Helper T cell (primary cell): ENCODE data around the genes MALRD1 and MLLT10.

DNA sequence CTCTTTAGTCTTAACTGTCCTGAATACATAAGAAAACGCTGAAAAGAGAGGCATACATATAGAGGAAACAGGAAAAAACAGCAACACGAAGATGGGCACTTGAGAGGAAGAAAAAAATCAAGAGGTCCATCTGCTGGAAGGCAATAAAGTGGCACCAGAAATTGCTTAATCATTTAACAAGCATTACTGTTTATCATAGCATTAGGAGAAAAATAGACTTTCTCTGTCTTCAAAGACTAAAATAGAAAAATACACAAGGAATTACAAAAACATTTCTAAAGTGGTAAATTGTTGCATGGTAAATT, 35.1 kb downstream of the NSUN6 start:
- PRO-cap, 2 experiments, result no peak in any of the 2 experiments

GRCh38 chr10:18658112-18658779, 985 bp upstream of the ARL5B start:
- PRO-cap, 2 experiments, result no peak in any of the 2 experiments

DNA sequence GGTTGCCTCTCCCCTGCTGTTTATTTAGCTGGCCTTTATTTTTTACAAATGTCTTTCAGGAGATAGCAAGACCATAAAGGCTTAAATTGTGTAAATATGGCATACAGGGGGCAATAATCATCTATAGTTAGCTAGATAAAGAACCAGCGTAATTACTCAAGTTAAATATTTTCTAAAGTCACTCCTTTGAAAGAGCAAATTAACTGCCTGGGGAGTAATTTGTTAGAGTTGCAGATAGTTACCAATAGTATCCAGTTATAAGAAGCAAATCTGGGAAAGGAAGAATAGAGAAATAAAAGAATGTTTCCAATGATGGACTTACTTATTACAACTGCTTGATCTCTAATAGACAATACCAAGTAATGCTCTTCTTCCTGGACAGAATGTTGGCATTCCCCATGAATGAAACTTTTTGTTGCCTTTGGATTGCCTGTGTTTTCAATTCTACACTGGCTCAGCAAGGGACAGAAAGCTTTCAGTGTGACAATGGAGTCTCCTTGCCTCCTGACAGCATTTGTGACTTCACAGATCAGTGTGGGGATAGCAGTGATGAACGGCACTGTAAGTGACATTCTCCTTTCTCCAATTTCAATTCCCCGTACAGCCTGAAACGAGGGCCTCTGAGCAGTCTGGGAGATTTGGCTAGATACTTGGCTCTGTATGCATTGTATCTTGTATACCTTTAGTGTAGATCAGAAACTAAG, at the start of gene MALRD1:
TSS of gene MALRD1 (plus strand) at position 225 of the 704 bp plus-strand sequence.
- PRO-cap, 2 experiments, result no peak in any of the 2 experiments

GRCh38 chr10:19638365-19639202, 177.6 kb upstream of the PLXDC2 start:
- PRO-cap, 2 experiments, result no peak in any of the 2 experiments

DNA sequence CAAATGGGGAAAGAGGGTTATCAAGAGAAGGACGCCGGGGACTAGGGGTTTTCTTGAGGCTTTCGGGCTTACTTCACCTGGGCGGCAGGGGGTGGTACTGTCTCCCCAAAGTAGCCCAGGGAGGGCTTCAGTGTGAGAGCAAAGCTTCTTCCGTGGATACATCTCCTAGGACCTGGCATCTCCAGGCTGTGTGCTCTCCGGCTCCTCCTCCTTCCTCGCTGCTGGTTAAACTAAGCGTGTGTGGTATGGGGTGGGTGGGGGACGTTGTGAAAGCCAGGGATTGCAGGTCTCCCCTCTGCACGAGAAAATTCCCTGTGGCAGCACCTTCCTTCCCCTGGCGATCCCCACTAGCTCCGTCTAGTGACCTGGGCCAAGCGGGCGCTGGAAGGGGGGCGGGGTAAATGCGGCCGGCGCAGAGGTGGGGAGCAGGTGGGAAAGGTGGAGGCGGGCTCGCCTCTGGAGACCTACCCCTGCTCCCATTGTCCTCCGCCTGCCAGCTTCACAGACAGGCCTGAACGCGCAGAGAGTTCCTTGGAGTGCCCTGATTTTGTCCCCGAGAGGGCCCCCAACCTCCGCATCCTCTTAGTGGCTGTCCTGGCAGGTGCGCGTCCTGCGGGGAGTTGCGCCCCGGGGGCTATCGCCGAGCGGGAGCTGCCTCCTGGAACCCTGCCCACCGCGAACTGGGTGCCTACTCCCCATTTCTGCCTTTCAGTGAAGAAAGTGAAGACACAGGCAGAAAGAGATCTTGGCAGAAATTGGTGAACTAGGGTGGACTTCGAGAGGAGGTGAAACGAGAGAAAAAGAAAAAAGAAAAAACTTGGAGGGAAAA, 1.3 kb downstream of the PLXDC2 start:
- PRO-cap, 2 experiments, result no peak in any of the 2 experiments

GRCh38 chr10:19825608-19826058, 9.4 kb downstream of the PLXDC2 start:
- PRO-cap, 2 experiments, result no peak in any of the 2 experiments

DNA sequence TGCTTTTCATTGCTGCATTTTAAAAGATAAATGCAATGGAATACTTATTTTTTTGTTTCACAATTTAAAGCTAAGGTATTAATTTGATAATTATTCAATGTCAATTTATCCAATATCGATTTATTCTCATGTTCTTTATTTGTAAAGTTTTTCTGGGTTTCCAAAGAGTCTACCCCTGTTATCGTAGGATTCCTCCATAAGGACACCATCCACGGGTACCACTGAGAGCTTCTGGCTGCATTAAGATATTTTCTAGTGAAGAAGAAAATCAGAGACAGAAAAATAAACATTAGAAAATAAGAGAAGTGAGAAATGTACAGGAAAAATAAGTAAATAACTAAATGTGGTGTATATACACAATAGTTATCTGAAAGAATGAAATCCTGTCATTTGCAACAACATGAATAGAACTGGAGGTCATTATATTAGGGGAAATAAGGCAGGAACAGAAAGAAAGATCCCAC, 27.0 kb downstream of the PLXDC2 start:
- PRO-cap, 2 experiments, result no peak in any of the 2 experiments

DNA sequence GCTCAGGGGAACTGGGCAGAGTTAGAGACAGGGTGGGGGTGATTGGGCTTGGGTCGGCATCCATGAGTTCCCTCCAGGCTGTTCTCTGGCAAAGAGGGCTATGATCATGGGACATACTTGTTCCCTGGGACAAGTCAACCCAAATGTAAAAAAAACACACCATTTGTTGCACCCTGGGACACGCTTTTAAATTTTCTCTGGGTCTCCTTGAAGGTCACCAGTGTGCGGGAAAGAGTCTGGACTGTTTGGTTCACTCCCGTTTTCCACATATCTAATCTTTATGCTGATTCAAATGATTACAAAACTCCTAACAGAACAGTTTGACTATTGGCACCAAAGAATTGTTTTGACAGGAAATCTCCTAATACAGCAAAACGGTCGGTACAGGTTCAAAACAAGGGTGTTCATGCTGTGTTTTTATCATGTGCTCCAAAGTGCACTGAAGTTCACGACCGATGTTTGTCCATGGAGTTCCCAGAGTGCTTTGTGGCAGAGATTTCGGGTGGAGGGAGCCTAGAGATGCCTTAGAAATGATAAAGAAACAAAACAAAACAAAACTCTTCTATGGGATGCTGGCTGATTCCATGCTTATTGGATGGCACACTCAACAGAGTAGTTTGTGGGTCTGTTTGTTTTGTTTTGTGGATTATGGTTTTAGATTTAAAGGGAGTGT, 56.6 kb downstream of the PLXDC2 start:
- PRO-cap, 2 experiments, result no peak in any of the 2 experiments

DNA sequence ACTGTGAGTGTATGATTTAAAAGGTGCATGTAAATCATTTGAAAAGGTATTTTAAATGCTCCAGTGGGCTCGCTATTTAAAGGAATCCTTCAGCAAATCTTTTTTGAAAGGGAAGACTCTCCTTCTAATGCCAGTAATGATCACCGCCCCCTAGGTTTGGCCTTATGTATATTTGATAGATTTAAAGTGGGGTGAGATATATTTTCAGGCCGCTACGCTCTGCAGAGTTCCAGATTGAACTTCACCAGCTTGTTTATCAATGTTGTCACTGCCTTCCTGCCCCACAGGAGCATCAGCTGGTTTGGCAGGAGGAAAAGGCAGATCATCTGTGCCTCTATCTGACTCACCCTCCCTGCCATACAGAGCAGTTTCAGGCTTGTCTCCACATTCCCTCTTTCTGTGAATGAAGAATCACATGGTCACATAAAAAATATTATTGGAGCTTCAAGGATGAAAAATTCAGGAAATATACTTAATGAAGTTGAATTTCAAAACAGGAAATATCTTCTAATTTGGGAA, 115.3 kb downstream of the PLXDC2 start:
- PRO-cap, 2 experiments, result no peak in any of the 2 experiments

DNA sequence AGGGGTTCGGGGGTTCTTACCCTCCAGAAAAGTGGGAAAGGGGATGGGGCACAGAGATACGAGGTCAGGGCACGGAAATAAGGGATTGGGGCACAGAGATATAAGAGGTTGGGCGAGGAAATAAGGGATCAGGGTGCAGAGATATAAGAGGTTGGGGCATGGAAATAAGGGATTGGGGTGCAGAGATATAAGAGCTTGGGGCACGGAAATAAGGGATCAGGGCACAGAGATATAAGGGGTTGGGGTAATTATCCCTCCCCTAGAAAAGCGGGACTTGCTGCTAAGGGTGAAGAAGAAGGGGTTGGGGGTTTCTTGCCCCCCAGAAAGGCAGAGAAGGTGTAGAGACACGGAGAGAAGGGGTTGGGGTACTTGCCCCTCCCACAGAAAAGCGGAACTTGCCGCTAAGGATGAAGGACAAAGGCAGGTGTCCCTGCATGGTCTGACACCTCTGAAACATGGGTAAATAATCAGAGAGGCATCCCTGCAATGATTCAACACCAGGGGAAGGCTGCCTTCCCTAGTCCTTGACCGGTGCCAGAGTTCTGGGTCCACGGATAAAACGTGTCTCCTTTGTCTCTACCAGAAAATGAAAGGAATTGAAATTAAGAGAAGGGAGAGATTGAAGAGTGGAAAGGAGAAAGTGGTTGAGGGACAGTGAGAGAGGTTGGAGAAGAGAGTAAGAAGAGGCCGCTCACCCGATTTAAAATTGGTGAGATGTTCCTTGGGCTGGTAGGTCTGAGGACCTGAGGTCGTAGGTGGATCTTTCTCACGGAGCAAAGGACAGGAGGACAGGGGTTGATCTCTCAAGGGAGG, 307.7 kb downstream of the PLXDC2 start:
- PRO-cap, 2 experiments, result no peak in any of the 2 experiments

DNA sequence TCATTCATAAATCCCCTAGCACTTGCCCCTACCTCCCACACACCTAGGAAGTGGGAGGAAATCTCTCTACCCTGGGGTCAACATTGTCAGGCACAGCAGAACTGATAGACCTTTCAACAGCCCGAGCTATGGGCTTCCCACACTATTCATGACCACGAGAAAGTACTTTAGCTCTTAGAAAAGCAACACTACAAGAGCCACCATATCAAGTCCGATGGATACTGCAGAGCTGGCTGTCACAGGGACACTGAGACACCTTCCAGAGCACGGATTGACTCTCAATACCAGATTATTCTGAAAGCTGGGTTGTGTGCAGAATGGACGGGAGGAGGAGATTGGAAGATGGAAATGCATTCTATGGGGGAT, 180.6 kb upstream of the NEBL start:
- PRO-cap, 2 experiments, result no peak in any of the 2 experiments

DNA sequence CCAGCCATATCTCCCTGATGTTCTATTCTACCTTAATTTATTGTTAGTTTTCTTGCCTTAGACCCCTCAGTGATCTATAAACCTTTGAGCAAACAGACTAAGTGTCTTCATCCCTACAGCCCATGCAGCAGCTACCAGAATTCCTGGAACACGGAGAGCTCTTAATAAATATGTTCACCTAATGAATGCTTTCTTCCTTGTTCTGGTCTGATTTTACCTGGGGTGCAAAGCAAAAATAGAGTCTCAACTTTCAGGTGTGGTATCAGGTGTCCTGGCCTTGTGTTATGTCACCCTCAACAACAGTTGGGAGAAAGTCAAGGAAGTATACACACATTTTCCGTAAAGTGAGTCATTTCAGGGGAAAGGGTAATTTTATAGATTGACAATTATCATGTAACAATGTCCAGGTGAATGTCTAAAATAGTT, 287.6 kb downstream of the SKIDA1 start:
- PRO-cap, 2 experiments, result no peak in any of the 2 experiments

DNA sequence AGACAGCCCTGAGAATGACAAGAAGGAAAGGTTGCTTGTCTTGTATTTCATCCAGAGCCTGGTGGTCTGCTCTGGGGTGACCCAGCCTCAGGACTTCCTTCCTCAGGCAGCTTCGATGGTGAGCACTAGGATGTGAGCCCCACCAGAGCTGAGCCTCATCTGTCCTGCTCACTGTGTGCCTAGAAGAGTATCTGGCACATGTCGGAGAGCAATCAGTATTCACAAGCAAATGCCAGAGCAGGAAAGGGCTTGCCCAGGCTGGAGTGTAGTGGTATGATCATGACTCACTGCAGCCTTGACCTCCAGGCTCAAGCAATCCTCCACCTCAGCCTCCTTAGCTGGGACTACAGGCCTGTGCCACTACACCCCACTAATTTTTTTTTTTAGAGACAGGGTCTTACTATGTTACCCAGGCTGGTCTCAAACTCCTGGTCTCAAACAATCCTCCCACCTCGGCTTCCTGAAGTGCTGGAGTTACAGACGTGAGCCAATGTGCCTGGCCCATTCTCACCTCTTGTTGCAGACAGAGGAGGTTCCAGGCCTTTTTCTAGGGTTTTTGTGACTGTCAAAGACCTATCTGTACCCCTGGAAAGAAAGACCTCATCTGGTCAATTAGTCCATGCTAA, 210.1 kb downstream of the SKIDA1 start:
- PRO-cap, 2 experiments, result no peak in any of the 2 experiments

DNA sequence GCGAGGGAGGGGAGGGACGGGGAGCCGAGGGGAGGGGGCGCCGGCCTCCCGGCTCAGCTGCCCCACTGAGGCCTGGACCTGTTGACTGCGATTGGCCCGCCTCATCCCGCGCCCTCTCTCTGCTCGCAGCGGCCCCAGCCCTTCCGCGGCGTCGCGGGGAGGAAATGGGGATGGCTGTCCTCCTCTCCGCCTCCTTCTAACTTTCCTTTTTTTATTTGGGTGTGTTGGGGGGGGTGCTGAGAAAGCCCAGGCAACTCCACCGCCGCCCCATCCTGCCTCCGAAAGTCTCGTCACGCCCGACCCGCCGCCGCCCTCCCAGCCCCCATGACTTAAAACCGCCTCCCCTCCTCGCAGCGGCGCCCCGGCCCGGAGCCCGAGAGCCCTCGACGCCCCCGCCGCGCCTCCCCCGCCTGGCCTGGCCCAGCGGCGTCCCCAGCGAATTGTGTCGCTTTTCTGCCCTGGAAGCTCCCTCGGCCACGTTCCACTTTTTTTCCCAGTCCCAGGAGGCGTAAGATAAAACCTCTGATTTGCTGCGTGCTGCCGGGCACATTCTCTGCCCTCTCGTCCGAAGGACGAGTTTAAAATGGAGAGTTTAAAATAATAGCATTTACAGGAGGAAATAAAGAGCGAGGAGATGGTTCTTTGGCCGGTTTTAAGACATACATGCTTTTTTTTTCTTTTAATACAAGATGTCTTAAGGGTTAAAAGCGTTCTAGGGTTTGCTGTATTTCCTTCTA, 899 bp upstream of the SKIDA1 start:
- PRO-cap, 2 experiments, result peak in 2 of 2 experiments; most common plus-strand start position 137 of the sequence (in 1); most common minus-strand start position 286 of the sequence (in 2)

GRCh38 chr10:21533250-21533869, 672 bp upstream of the MLLT10 start:
- PRO-cap, 2 experiments, result no peak in any of the 2 experiments

- PRO-cap, 2 experiments, result peak in 2 of 2 experiments; most common plus-strand start chr10:21534236 (in 1); most common minus-strand start chr10:21533983 (in 1)
These were observed at the start of gene MLLT10 for GRCh38 chr10:21533870-21534570. Gene MLLT10 (plus strand): TSS chr10:21534232.

- PRO-cap, 2 experiments, result no peak in any of the 2 experiments
These were observed 118.3 kb downstream of the MLLT10 start for GRCh38 chr10:21652180-21652922.

GRCh38 chr10:21661397-21661993, 127.5 kb downstream of the MLLT10 start:
- PRO-cap, 2 experiments, result no peak in any of the 2 experiments

DNA sequence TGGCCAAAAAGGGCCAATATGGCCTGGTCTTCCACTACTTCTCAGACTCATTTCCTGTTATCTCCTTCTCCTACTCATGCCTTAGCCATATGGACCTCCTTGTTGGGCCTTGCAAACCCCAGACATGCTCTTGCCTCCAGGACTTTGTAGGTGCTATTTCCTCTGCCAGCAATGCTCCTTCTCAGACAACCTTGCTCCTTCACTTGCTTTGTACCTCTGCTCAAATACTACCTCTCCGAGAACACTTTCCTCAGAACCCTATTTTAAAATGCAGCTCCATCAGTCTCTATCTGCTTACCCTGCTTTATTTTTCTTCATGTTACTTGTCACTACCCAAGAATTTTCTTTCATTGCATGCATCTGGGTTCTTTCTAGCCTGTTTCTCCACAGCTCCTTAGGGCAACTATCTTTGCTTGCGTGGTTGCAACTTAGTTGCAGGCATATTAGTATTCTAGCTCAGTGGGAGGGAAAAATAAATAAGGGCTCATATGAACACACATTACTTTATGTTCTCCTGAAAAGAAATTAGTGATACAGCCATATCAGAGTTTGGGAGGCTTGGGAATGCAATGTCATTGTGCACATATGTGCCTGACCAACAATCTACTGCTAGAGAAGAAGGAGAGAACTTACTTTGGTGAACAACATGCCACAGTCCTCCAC, 205.0 kb downstream of the DNAJC1 start:
- PRO-cap, 2 experiments, result no peak in any of the 2 experiments

DNA sequence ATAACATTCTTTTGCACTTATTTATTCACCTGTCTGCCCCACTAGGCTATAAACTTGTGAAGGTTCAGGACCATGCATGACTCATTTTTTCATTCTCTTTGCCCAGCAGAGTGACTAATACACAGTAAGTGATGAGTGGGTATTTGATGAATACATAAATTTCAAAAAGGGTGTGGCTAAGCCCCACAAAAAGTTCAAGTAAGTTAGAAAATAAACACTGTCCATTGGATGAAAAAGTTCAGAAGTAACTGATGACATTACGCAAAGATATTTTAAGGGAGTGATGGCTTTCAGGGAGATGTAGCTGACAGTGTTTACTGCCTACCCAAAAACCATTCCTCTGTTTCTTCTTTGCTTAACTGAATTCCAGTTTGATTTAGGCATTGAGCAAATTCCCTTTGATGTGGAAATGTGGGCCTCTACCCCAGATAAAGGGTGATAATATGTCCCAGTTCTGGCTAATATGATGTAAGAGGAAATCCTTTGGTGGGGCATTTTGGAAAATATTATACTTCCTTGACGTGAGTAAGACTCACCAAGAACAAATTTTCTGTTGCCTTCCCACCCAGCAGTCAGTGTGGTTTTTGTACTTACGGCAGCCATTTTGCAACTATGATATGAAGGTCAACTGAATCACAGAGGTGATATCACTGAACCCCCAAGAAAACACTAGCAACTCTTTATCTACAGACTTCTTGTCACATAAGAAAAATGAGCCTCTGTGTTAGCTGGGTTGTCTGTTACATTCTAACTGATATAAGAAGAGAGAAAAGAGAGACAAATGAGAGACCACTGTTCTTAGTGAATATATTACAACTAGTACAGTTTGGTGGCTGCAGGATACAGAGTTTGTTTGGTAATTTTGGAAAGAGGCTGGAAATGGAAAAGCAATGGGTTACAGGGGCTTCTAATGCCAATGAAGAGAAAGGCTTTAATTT, 29.1 kb upstream of the EBLN1 start:
- PRO-cap, 2 experiments, result no peak in any of the 2 experiments